HEK293 (cell line): ENCODE measurements around a stretch of chr12.

- PRO-cap: no peak
- RRBS, 2 experiments: no CpG with 5 or more reads among the region's 1 CpG
Measured at GRCh38 chr12:59736917-59737219, 141.0 kb downstream of the SLC16A7 start.

GRCh38 chr12:62296095-62297192 is 36.2 kb downstream of the USP15 start:
- PRO-cap: no peak
- RRBS, 2 experiments: no CpG with 5 or more reads among the region's 4 CpGs

GRCh38 chr12:62387264-62387682 is 79.4 kb upstream of the MON2 start:
- PRO-cap: no peak
- RRBS, 2 experiments: no CpG with 5 or more reads among the region's 3 CpGs

DNA sequence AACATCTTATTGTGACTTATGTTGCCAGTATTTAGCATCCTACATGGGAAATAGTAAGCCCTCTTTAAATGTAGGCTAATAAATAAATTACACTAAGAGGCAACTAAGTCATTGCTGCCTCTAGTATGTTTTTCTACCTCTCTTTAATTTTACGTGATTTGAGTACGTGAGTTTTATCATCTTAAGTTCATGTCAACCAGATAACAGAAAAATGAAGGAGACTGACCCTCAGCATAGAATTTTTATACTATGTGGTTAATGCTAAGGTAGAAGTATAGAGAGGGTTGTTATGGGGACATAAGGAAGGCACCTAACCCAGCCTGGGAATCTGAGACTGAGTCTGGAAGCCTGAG is 21.3 kb downstream of the MON2 start:
- PRO-cap: no peak
- RRBS, 2 experiments: no CpG with 5 or more reads among the region's 2 CpGs

GRCh38 chr12:62533518-62534157 is 67.0 kb downstream of the MON2 start:
- PRO-cap: no peak
- RRBS, 2 experiments: no CpG with 5 or more reads among the region's 4 CpGs

DNA sequence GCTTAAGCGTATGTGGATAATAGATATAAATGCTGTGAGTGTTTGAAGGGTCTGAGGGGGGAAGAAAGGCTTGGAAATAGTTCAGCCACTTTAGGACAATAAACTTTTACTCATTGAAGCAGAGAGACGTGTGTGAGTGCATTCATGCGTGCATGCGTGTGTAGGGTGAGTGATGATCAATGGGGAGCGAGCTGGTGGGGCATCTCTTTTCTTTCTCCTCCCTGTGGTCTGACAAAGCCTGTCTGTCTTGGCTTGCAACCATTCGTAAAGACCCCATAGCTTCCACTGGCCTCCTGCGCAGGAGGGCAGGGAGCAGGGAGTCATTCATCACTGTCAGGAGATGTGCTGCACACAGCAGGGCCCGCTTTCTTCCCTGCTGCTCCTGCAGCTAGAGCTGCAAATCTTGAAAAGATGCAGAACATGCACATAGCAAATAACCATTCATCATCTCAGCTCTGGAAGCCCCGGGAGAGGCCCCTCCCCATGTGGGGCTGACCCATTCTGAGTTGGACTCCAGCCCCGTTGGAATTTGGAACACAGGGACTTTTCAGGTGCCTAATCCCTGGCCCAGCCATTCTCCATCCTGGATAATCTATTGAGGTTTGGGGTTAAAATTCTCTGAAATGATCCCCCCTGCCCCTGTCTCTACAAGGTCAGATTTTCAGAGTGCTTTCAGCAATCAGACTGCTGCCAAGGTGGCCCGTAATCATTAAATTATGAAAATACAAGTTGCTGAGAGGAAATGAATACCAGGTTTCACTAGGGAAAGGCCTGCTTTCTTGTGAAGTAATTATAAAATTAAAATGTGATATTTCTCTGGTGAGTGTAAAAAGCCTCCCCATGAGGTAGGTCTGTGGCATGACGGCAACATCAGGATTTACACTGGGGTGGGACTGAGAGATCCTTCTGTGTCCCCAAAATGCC is 223.1 kb downstream of the PPM1H start:
- PRO-cap: no peak
- RRBS, 2 experiments: no CpG with 5 or more reads among the region's 12 CpGs

DNA sequence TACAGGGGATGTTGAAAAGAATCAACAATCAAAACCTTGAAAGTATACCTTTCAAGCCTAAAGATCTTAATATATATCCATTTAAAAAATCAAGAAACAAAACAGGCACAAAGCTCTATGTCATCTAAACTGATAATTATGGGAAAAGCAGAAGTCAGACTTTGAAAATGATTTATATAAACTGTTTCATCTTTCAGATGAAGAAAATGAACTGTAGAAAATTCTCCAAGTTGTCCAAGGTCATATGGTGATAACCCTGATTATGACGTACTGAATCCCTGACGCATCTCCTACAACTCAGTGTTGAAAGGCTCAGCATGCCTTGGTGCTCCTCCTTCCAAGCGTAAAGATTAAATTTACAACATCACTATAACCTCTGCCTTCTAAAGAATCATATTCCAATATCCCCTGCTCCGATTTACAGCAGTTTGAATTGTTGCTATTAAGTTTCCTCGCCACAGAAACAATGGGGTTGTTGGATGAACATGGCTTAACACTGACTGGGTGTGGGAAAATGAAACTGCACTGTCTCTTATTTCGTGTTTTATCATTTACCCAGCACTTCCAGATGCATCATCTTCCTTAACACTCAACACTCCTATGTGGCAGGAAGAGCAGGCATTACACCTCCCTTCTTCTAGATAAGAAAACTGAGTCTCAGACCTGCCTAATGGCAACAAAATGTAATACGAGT is 74.4 kb downstream of the PPM1H start:
- PRO-cap: no peak
- RRBS, 2 experiments: no CpG with 5 or more reads among the region's 7 CpGs

DNA sequence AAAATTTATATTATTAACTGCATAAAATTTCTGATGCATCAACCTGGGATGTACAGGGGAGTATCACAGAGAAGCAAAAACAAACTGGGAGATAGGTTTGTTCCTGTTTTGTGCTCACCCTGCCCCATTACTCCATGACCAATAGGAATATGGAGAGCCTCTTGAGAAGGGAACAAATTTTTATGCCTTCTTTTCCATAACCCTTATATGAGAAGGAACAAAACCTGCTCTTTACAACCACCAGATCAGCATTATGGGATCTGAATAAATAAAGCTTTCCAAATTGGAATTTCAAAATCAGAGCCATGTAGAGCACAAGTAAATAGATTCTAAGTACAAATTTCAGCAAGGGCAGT is 75.7 kb upstream of the AVPR1A start:
- PRO-cap: no peak

DNA sequence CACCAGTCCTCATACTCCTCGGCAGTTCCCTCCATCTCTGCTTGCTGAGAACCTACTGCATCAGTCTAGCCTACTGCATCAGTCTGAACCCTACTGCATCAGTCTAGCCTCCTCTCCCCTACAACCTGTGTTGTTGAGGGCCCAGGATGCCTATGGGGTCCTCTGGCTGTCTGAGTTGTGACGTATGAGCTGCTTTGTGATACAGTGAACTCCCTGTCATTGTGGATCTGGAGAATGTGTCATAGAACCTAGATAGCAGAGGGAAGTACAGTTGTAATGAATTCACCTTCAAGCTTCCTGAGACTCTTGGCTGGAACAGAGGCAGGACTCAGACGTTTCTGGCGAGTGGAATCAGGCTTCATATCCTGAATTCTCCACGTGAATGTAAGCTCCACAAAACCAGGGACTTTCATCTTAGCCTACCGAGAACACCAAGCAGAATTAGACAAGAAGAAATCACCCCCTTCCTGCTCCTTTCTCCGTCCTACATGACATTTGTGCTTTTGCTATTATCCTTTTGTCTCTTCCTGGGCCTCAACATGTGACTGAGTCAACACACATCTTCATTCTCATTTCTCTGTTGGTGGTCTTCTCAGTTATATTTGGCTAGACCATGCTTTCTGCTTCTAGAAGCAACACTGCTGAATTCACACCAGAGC is 17.1 kb downstream of the TBK1 start:
- PRO-cap: no peak
- RRBS, 2 experiments: no CpG with 5 or more reads among the region's 7 CpGs

GRCh38 chr12:64630135-64631479 is 20.3 kb downstream of the RASSF3 start:
- PRO-cap: no peak
- RRBS, 2 experiments: no CpG with 5 or more reads among the region's 6 CpGs

- PRO-cap: no peak
- RRBS, 2 experiments: no CpG with 5 or more reads among the region's 3 CpGs
Measured at GRCh38 chr12:64650897-64651294, 40.6 kb downstream of the RASSF3 start.

DNA sequence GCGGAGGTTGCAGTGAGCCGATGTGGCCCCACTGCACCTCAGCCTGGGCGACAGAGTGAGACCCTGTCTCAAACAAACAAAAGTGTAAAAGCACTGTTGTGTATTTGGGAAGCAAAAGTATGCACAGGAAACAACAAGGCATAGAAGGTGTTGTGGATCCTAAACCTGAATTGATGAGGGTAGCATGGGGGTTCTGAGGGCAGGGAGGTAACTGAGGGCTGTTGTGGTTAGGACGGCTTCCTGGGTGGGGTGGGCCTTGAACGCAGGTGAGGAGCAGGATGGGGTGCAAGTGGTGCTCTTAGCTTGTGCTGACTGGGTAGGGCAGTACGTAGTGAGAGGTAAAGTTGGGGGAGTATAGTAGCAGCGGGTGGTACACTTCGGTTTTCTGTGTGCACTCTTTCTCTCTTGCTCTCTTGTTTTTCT is 64.2 kb downstream of the RASSF3 start:
- PRO-cap: no peak
- RRBS, 2 experiments: no CpG with 5 or more reads among the region's 8 CpGs

DNA sequence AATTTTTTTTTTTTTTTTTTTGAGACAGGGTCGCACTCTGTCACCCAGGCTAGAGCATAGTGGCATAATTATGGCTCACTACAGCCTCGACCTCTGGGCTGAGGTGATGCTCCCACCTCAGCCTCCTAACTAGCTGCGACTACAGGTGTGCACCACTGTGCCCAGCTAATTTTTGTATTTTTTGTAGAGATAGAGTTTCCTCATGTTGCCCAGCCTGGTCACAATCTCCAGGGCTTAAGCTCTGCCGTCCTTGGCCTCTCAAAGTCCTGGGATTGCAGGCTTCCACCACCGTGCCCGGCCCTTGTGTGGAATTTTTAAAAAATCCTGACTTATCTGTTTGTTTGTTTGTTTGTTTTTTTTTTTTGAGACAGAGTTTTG is 73.8 kb downstream of the RASSF3 start:
- PRO-cap: no peak
- RRBS, 2 experiments: no CpG with 5 or more reads among the region's 6 CpGs

DNA sequence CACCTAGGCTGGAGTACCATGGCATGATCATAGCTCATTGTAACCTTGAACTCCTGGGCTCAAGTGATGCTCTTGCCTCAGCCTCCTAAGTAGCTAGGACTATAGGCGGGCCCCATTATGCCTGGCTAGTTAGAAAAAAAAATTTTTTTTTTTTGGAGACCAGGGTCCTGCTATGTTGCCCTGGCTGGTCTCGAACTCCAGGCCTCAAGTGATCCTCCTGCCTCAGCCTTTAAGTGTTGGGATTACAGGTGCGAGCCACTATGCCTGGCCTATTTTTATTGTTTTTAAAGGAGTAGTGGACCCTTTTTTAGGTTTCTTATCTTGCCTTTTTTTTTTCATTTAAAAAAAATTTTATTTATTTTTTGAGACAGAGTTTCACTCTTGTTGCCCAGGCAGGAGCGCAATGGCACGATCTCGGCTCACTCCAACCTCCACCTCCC is 68.7 kb downstream of the GNS start:
- PRO-cap: no peak
- RRBS, 2 experiments: no CpG with 5 or more reads among the region's 6 CpGs

DNA sequence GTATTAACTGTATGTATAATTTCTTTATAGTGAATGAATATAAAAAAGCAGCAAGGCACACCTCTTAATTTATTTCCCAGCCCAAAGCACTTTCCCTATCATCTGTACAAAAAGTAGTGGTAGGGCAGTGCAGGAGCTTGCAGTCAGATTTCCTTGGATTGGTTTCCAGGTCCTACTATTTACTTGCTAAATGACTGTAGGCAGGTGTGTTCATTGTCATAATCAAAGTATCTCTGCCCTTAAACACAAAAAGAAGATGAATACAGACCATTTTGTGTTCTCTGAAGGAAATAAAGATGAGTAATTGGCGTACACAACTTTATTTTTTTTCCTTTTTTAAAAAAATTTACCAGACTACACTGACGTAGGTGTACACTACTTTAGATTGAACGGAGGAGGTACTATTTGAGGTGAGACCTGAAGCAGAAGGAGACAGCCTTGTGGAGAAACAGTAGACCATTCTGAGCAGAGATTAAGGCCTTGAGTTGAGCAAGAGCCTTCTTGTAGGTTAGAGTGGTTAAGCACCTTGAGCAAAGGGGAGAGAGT is 2.3 kb downstream of the LEMD3 start:
- PRO-cap: no peak
- RRBS, 2 experiments: no CpG with 5 or more reads among the region's 3 CpGs

DNA sequence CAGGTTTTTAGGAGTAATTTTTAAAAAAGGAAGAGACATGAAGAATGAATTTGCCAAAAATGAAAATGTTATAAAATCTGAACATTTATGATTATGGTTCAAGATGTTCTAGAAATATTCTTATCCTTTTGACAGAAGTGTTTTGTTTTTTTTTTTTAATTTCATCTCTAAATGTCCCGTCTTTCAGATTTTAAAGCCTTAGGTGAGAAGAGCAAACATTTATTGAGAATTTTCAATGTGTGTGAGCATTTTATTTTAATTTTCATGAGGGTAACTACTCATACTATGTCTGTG is 12.3 kb downstream of the LEMD3 start:
- PRO-cap: no peak
- RRBS, 2 experiments: no CpG with 5 or more reads among the region's 1 CpG

DNA sequence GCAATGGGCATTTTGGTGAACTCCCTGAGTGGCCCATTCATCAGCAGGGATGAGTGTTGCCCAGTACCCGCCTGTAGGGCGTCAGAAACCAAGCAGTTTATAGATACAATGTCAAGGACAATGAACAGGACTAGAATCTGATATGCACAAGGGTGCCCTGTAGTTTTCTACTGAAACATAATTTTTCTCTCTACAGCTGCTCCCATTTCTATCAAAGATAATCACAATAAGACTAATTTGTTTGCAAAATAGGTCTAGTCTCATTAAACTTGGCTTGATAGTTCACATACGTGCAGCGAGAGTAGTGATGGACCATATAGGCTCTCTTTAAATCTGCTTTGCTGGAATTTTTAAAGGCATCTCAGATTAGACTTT is 20.1 kb downstream of the LEMD3 start:
- PRO-cap: no peak
- RRBS, 2 experiments: no CpG with 5 or more reads among the region's 4 CpGs

DNA sequence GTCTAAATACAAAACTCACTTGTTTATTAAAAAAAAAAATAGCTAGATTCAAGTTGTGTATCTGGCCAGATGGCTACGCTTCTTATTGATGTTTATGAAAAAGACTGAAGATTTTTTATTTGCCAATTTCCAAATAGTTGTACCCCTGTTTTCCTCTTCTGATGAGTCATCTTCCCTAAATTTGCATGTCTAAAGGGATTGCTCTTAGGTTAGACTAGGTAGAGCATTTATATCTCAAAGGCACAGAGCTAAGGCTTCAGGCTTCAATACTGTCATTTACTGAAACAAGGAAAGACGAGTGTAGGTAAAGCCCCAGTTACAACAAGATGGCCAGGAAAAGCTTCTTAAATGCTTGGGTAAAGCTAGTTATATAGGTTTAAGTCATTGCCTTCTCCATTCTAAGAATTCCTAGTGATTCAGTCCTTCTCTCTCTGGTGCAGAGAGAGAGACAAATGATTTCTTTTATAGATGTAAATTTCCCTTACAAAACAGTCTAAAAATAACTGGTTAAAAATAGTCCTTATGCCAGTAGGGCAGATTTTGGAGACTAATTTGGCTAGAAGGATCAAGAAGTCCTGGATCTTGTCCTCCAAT is 26.1 kb downstream of the LEMD3 start:
- PRO-cap: no peak
- RRBS, 2 experiments: no CpG with 5 or more reads among the region's 2 CpGs

DNA sequence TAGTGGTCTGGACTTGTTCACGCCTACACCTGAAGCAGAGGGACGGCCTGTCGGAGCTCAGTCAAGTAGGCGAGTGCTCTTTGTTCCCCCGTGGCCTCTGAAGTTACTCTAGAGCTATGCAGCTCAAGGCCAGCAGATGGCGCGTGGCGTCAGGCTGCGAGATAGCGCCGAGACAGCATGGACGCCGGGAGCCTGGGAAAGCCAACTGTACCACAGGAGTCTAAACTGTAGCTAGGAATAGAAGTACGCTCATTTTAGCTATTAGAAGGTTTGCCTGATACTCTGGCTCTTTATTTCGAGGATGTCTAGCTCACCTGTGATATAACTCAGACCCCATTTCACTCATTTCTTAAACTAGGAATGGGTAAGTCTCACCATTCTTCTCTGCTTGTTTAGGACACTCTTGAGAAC is 267.5 kb upstream of the HMGA2 start:
- PRO-cap: unidirectional peak, plus-strand start at position 159 of the sequence
- RRBS, 2 experiments: no CpG with 5 or more reads among the region's 15 CpGs

DNA sequence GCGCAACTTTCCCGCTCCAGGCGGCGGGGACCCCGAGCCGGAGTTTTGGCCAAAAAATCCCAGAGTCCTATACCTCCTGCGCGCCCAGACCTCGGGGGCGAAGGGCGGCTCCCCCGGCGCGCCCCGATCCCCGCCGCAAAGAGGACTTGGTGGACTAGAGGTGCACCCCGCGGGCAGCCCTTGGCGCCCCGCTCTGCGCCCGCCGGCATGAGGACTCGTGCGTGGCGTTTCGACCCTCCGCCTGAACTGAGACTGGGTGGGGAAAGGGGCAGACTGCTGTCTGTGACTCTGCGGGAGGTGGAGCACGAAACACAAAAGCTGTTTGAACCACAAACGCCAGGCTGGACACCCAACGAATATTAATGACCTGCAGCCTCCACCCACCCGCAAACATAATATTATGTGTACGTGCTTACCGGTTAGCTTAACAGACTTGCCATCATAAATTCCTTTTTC is 94.9 kb upstream of the HMGA2 start:
- PRO-cap: bidirectional peak, plus-strand start at position 242 of the sequence, minus-strand start at position 248 of the sequence; unidirectional peak, minus-strand start at position 399 of the sequence
- RRBS, 2 experiments: 1% methylated on average over 17 of the region's 36 CpGs